Foreskin fibroblast (primary cell): ENCODE data around the gene IFRD1.

DNA sequence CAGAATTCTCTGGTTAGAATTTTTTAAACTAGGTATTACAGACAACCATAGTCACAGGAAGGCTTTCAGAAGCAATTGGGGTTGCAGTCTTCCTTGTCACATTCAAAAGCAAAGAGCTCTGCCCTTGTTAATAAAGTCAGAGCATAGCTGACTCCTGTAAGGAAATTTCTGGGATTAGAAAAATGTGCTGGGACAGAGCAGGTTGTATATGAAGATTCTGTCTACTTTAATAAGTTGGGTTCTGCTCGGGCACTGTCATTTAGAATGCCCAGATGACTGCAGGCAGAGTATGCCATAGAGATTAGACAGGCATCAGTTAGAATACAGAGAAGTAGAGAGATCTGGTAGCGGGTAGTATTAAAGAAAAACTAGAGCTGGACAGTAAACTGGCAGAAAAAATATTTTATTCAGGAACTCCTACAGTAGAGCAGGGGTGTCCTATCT, 17.3 kb downstream of the ZNF277 start:
- RRBS = no CpG with 5 or more reads among the region's 2 CpGs

DNA sequence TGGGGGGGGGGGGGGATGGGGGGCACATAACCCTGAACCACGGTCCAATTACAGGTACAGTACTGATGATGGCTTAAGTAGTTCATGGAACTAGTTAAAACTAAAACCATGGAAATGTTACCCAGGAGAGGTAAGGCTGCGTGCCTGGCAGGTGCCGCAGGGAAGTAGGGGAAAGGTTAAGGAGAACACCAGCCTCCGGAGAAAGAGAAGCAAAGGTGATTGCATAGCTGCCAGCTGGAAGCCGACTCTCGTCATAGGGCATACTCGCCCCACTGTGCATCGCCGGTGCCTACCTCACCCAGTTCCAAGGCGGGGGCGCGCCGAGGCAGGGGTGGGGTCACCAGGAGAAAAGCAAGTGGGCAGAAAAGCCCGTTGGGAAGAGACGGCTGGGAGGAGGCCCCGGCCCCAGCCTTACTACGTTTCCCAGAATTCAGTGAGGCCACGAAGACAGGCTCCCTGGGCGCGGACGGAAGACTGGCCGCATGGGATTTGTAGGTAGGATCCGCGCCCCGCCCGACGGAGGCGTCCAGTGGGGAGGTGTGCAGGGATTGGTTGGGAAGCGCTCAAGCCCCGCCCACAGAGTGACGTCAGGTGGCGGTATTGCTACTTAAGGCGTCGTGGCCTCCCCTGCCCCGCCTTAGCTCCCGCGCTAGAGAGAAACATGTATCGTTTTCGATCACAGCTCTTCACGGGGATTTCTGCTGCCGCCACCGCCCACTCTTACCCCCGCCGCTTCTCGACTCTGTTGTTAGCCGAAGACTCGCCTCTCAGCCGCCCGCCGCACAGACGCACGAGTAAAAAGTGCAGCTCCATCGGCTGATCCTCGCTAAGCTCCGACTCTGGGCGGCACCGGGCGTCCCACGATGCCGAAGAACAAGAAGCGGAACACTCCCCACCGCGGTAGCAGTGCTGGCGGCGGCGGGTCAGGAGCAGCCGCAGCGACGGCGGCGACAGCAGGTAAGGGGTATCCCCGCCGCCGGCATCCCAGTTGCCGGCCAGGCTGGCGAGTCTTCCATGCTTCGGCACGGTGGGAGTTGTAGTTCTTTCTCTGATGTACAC, at the start of gene IFRD1:
Gene IFRD1, plus strand, starts transcription at position 635 of the 1,059 bp plus-strand sequence.
- RRBS = under 1% methylated on average over 10 of the region's 78 CpGs

DNA sequence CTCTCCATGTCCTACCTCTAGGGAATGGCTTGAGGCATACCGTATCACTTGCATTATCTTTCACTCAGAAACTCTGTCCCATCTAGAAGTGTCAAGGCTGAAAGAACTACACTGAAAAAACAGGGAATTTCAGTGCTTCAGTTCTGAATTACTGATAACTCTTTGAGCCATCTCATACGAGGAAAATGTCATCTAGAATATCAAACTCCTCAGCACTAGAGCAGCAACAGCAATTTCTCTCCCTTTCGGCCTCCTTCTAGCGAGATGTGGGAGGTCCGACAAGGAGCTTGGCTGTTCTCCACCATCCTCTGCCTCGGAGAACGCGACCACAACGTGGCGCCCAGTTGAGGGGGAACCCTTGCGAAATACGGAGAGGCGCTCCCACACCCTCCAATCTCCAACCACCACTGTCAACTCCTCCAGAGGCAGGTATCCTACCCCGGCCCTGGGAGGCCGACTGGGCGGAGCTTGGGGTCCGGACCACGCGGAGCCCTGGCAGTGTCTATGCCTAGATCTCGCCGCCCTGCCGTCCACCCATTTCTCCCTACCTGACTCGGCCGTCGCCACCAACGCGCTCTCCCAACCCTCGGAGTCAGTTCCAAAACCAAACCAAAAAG, 473 bp downstream of the TMEM168 start:
- RRBS = no CpG with 5 or more reads among the region's 28 CpGs

DNA sequence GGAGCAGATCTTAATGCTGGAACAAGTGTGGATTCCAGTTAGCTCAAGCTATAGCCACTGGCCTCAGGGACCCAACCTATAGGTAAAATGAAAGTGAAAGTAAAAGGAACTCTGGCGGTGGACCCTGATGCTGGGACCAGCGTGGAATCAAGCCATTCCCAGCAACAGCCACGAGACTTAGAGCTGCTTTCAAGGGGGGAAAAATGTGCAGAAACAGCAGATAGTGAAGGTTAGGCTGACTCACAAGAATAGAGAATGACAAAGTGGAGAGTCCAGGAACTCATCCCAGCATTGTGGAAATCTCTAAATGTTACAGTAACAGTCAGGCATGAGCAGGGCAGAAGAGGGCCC, 129.5 kb upstream of the PPP1R3A start:
- RRBS = no CpG with 5 or more reads among the region's 3 CpGs

GRCh38 chr7:114087026-114087799, 168.4 kb upstream of the PPP1R3A start:
- RRBS = under 1% methylated on average over 19 of the region's 66 CpGs

- RRBS = no CpG with 5 or more reads among the region's 5 CpGs
These were observed 247.3 kb downstream of the FOXP2 start for GRCh38 chr7:114661792-114662384.

DNA sequence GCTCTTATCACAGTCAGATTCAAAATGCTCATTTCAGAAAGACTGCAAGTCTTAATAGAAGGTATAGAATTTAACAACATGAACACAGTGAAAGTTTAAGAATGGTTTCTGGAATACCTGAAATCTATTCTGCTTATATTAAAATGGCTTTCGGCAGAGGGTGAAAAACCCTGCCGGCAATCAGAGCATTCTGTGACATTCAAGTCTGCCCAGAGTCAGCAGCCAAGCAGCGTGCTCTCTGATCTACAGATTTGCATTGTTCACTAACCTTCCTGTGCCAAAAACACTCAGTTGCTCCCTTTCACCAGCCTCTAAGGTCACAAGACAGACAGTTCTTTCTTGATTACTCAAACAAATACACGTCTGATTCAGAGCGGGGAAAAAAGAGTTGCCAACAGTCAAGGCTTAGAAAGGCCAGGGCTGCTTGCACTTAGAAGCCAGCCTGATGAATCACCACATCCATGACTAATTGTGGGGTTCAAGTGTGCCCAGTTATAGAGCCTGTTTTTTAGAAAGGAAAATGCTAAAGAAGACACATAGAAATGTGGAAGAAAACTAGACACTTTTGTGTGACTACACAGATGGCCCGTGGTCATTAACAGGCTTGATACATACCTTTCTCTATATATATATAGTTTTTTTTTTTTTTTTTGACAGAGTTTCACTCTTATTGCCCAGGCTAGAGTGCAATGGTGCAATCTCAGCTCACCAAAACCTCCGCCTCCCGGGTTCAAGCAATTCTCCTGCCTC, 106.9 kb downstream of the TES start:
- RRBS = no CpG with 5 or more reads among the region's 8 CpGs

DNA sequence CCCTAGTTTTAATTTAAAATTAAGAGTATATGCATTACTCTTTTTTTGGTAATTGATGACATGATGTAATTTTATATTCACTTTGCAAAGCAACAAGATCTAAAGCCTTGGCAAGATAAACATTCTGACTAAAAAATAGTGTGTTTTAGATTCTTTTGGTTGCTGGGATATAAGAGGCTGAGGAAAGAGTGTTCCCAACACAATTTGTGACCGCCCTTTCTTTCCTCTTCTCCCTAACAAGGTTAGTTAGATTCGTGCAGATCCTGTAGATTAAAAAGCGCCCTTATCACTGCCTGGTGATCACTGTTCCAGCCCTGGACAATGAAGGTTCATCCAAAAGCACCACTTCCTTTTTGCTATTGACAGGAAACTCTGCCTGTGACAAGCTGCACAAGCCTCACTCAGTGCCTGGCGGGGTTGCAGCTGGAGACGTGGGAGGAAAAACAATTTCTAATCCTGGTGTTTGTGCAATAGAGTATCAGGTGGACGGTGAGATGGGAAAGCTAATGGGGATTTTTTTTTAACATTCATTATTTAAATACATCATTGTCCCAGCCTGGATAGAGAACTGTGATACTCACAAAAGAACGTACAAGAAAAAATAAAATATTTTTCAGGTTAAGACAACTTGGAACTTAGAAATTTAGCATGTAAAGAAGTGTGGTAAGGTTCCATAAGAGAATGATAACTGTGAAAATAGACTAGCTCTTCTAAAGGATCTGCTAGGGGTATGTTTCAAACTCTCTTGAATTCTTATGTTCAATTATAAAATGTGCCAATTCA, 105.9 kb upstream of the CAV2 start:
- RRBS = no CpG with 5 or more reads among the region's 7 CpGs

- RRBS = 2% methylated on average over 19 of the region's 63 CpGs
These were observed 637 bp downstream of the CAV2 start for GRCh38 chr7:116499837-116500912.

DNA sequence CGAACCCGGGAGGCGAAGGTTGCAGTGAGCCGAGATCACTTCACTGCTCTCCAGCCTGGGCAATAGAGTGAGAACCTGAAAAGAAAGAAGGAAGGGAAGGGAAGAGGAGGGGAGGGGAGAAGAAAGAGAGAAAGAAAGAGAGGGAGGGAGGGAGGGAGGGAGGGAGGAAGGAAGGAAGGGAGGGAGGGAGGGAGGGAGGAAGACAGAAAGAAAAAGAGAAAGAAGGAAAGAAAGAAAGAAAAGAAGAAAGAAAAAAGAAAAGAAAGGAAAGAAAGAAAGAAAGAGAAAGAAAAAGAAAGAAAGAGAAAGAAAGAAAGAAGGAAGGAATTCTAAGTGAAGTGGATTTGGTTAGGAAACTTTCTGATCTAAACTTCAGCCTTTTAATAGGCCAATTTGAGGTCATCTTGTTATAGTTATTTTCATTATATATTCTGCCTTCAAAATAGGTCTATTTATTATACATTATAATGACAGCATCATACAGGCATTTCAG, 4.3 kb downstream of the CAV2 start:
- RRBS = no CpG with 5 or more reads among the region's 4 CpGs

DNA sequence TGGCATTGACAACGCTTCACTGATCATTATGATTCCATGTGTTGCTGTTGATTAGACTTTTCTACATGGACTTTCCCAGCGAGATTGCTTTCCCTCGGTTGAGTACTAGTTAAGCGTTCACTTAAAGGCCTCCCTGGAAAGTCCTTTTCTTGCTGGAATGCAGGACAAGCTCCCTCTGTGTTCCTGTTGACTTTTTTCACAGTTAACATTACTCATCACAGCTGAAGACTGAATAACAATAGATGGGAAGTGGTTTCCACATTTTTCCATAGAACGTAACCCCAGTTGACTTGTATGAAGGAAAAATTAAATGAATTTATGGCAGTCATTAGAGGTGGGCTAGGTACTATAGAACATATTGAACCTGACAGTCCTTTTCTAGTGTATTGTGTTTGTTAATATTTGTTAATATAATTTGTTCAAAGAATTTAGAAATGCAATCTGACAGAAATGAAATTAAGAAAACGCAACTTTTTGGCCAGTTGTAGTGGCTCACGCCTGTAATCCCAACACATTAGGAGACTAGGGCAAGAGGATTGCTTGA, 2.5 kb upstream of the CAV1 start:
- RRBS = no CpG with 5 or more reads among the region's 7 CpGs

- RRBS = no CpG with 5 or more reads among the region's 12 CpGs
These were observed 1.1 kb downstream of the MET start for GRCh38 chr7:116673033-116673598.

DNA sequence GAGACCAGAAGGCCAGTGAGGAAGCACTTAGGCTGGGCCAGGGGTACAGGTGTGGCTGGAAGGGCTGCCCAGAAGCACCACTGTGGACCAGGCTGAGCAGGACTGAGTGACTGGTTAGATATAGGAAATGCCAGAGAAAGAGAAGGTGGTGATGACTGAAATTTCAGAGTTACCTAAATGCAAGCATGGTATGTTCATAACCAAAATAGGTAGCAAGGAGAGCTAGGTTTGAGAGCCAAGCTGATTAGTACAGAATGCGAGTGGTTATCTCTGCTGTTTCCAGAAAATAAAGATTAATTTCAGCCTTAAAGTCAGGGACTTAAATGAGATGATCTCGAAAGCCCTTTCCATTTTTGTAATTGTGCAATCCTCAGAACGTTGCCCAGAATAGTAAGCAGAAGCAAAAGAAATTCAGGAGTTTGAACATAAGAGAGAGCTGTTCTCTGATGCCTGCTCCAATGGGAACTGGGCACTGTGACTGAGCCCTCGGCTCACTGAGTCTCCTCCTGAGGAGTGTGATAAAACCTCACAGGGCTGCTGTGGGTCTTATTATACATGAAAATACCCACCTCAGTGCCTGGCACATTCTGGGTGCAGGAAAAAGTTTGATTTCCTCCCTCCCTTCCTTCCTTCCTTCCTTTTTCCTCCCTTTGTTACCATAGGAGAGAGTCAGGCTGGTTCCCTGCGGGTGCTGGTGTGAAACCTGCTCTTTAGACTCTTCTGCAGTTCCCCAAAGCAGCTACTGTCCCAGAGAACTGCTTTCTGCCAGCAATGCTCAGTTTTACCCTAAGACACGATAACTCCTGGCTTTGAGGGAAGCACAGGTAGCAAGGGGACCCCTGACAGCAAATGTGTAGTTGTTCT, 55.1 kb downstream of the MET start:
- RRBS = no CpG with 5 or more reads among the region's 6 CpGs

- RRBS = no CpG with 5 or more reads among the region's 7 CpGs
These were observed 57.3 kb upstream of the CAPZA2 start for GRCh38 chr7:116805030-116805546.

DNA sequence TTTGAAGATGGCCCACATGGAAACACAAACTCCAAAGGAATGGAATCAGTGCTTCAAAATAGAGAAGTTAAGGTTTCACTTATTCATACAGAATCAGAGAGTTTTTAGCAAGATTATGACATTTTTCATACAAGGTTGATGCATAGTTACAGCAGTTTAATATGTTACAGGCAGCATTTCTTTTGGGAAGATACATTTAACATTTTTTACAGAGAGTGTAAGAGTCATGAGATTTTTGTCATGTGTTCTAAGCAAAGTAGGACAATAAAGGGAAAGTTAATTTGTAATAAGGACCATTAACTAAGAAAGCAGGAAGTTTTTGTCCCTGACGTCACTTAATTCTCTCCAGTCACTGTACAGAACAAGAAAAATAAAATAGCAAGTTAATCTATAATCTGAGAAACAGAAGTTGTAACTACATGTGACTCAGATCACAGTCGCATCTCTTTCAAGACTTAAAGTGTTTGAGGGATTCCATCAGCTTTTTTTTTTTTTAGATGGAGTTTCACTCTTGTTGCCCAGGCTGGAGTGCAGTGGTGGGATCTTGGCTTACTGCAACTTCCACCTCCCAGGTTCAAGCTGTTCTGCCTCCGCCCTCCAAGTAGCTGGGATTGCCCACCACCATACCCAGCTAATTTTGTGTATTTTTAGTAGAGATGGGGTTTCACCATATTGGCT, 49.5 kb upstream of the CAPZA2 start:
- RRBS = no CpG with 5 or more reads among the region's 3 CpGs

DNA sequence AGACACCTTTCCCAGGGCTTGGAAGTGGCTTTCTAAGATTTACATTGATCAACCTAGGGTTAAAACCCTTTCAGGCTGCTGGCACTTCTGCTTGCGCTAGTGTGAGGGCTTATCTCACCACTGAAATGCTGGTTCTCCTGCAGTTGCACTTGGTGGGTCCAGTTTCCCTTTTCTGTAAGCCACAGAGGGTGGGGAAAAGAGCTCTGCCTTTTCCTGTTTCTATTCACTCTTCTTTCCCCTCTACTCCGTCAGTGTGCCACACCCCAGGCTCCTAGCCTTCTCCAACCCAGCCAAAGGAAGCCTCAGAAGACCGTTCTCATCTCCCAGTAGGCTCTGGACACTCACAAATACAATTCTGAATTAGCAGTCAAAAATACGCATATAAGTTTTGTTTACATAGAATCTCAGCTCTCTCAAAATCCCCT, 19.0 kb upstream of the CAPZA2 start:
- RRBS = no CpG with 5 or more reads among the region's 4 CpGs

- RRBS = no CpG with 5 or more reads among the region's 4 CpGs
These were observed 58.0 kb downstream of the ST7 start for GRCh38 chr7:117011210-117011766.

- RRBS = no CpG with 5 or more reads among the region's 2 CpGs
These were observed 1.2 kb downstream of the CFTR start for GRCh38 chr7:117481084-117481315.

GRCh38 chr7:117688374-117688709, 184.9 kb downstream of the CTTNBP2 start:
- RRBS = no CpG with 5 or more reads among the region's 2 CpGs

GRCh38 chr7:118007014-118007421, 133.8 kb upstream of the CTTNBP2 start:
- RRBS = no CpG with 5 or more reads among the region's 5 CpGs